Uterus (tissue), 7 donors: Measurements from ENCODE around the gene DPP7.

DNA sequence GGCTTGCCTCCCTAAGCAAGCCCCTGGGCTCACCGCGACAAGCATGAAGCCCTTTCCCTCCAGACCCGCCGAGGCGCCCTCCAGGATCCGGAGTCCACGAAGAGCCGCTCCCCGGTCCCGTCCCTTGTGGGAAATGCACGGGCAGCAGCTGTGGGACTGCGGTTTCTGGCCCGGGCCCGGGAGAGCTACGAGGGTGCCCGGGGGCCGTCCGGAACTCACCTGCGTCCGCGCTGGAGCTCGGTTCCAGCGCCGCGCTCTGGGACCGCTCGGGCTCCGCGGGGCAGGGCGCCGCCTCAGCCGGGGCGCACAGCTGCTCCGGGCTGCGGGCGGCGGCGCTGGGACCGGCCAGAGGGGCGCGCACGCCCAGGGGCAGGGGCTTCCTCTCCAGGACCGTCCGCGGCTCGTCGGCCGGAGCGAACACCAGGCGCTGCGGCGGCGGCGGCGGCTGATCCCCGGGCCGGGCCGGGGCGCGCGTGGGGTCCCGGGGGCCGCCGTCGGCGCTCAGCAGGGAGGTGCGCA lies 627 bp downstream of the SAPCD2 start:
- PRO-cap, 4 experiments = no peak in any of the 4 experiments
- RAMPAGE, long total RNA, 2 experiments = no peak in any of the 2 experiments
- RRBS = 3% methylated on average over 39 of the region's 67 CpGs

GRCh38 chr9:137113735-137114891 lies at the start of gene DPP7:
TSS of gene DPP7 (minus strand) at chr9:137114733.
- PRO-cap, 4 experiments = peak in 2 of 4 experiments; most common plus-strand start chr9:137114788 (in 2); most common minus-strand start chr9:137114686 (in 1)
- RAMPAGE, long total RNA, 2 experiments = no peak in any of the 2 experiments
- RRBS = 3% methylated on average over 40 of the region's 151 CpGs

GRCh38 chr9:137129422-137129601 lies 9.6 kb upstream of the GRIN1 start:
- PRO-cap, 4 experiments = no peak in any of the 4 experiments
- RAMPAGE, long total RNA, 2 experiments = no peak in any of the 2 experiments
- RRBS = 2% methylated on average over 3 of the region's 20 CpGs

DNA sequence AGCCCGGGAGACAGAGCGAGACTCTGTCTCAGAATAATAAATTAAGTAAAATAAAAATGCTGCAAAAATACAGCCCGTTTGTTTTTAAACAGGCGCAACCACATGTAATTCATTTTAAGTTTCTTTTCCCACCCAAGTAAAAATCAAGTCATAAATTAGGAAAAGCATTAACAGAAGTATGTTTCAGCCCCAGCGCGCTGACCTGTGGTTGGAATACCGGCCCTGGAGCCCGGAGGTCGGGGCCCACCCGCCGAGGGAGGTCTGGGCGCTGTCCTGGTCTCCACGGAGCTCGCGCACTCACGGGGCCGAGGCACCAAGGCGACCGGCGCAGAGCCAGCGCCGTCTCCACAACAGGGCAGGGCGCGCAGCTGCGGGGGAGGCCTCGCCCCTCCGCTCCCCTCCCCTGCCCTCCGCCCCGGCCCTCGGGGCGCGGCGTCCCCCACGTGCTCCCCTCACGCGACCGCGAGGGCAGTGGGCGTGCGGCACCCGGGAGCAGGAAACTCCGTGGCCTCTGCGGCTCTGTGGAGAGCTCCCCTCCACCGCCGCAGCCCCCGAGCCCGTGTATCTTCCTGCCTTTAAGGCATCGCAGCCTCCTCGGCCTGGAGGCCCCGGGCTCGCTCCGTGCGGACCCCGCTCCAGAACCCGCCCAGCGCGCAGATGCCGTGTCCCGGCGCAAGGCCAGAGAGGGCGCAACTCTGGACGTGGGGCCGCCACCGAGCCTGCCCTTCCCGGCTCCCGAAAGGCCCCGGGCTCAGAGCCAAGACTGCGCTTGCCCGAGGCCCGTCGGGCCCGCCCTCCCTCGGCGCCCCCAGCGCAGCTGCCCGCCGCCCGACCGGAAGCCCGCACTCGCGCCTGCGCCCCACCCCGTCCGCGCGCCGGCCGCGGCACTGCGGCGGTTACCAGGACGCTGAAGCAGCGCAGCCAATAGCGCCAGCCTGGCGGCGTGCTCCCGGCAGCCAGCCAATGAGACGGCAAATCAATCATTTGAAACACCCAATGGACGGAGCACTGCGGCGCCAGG lies 715 bp upstream of the TUBB4B start:
- PRO-cap, 4 experiments = peak in 4 of 4 experiments; most common plus-strand start position 471 of the sequence (in 4); most common minus-strand start position 291 of the sequence (in 3)
- RAMPAGE, long total RNA, 2 experiments = no peak in any of the 2 experiments
- RRBS = 1% methylated on average over 78 of the region's 102 CpGs

- PRO-cap, 4 experiments = no peak in any of the 4 experiments
- RAMPAGE, long total RNA, 2 experiments = no peak in any of the 2 experiments
- RRBS = 53% methylated on average over 5 of the region's 44 CpGs
Observed at GRCh38 chr9:137293120-137294125, 8.6 kb downstream of the NRARP start.

DNA sequence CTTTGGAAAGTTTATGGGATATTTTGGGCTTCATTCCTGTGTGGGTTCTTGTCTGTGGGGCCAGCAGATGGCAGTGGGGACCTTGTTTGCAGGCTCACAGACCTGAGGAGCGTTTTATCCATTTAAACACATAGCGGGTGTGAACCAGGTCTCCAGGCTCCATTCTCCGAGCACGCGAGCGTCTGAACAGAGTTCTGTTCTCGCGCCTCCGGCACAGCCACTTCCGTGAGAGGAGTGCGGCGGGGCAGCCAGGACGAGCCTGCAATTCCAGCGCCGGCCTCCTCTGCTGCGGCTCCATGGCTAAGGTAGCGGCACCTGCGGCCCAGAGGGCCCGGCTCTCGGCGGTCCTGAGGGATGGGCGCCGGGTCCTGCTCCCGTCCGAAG lies 7.4 kb downstream of the NRARP start:
- PRO-cap, 4 experiments = peak in 1 of 4 experiments; most common plus-strand start position 220 of the sequence (in 1)
- RAMPAGE, long total RNA, 2 experiments = no peak in any of the 2 experiments
- RRBS = 18% methylated on average over 11 of the region's 25 CpGs

DNA sequence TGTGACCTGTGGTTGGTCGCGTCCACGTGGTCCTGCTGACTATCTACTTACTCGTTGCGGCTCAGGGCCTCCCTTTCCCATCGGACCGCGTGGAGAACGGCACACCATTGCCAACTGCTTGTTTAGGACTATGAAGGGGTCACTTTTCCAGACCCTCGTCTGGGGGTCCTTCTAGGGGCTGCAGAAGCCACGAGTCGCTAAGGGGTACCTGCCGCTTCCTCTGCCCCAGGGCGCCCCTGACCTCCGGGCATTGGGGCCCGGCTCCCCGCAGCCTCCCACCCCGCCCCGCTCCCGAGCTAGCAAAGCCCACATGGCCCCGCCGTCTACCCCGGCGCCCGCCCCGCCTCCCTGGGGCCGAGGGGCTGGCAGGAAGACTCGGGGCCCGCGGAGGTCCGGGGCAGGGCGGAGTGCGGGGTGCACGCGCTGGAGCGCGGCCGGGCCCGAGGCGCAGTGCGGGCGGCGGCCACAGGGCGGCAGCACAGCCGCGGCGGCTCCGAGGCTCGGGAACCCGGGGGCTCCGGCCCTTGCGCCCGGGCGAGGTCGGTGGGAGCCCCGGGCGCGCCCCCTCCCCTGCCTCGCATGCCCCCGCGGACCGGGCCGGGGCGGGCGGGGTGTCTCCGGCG lies 6.9 kb downstream of the NRARP start:
- PRO-cap, 4 experiments = peak in 4 of 4 experiments; most common plus-strand start position 479 of the sequence (in 4)
- RAMPAGE, long total RNA, 2 experiments = no peak in any of the 2 experiments
- RRBS = 3% methylated on average over 43 of the region's 67 CpGs

DNA sequence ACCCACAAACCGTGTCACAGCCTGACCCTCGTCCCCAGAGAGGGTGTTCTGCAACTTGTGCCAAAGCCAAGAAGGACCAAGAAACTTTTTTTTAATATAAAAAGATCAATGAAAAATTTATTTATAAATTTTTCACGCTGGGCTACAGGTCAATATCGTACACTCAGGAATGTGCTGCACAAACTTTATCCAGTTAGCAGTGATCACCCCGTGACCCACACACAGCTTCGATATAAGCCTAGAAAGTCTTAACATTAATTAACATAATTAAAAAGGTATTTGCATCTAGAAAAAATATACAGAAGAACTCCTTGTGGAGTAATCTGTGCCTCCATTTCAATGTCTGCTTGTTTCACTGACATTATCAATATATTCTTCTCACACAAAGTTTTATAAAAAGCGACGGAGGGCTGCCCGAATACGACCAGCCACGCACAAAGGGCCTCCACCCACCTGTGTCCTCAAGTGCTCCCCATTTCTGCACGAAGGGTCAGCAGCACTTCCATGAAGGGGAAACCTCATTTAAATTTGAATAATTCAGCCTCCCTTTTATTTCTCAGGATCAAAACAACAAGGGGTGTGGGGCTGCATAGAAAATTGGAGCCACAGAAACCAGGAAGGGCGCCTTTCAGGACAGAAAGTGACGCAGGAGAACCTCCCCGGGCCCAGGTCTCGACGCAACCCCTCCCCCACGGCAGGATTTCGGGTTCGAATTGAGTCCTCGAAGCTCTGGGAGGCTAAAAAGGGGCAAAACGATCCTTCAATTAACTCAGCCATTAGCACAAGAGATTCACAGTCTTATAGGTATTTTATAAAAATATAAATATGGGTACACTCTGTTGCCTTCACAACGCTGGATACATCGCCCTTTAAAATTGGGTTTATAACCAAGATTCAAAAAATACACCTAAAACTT lies 2.3 kb downstream of the NRARP start:
- PRO-cap, 4 experiments = peak in 2 of 4 experiments; most common plus-strand start position 636 of the sequence (in 2)
- RAMPAGE, long total RNA, 2 experiments = no peak in any of the 2 experiments
- RRBS = no CpG with 5 or more reads among the region's 24 CpGs

GRCh38 chr9:137311027-137311888 lies 9.2 kb upstream of the NRARP start:
- PRO-cap, 4 experiments = no peak in any of the 4 experiments
- RAMPAGE, long total RNA, 2 experiments = no peak in any of the 2 experiments
- RRBS = 55% methylated on average over 12 of the region's 24 CpGs

- PRO-cap, 4 experiments = peak in 4 of 4 experiments; most common plus-strand start chr9:137423930 (in 1); most common minus-strand start chr9:137423898 (in 4)
- RAMPAGE, long total RNA, 2 experiments = no peak in any of the 2 experiments
- RRBS = 8% methylated on average over 25 of the region's 50 CpGs
Observed at GRCh38 chr9:137423769-137424445, 714 bp downstream of the NOXA1 start.

DNA sequence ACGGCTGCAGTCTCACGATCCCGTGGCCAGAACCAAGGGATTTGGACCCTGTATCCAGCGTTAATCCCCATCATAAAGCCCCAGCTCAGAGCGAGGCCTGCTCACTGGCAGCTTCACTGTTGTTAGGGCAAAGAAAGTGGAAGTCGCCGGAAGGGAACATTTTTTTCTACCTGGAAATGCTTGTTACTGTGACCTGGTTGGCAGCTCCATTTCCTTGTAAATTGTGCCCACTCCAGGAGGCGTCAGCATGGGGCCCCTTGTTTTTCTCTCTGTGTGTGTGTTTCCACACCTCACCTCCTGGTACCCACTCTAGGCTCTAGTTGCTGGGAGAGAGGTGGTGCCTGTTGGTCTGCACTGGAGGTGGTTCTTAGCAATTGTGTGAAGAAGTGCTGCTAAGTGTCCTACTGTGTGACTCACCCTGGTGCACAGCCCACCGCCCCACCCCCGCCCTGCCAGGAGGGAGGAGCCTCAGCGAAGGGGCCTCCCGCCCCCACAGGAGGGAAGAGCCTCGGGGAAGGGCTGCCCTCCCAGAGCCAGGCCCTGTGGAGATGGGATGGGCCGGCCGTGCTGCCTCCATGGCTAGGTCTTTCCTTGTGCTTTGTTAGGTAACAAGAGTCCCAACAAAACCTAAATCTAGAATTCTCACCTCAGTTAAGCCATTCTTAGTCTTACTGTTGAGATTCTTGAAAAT lies 105.2 kb downstream of the EHMT1 start:
- PRO-cap, 4 experiments = no peak in any of the 4 experiments
- RAMPAGE, long total RNA, 2 experiments = no peak in any of the 2 experiments
- RRBS = no CpG with 5 or more reads among the region's 15 CpGs